Epithelial cell of proximal tubule (primary cell): ENCODE data around the genes CSNK1A1L and COG6.

- RAMPAGE, long total RNA: no peak
- RRBS: no CpG with 5 or more reads among the region's 3 CpGs
Measured at GRCh38 chr13:36359447-36360071, 13.4 kb upstream of the SPART start.

- RAMPAGE, long total RNA: no peak
- RRBS: 96% methylated on average over 5 of the region's 35 CpGs
Measured at GRCh38 chr13:37105113-37105715, at the start of gene CSNK1A1L. Gene CSNK1A1L, minus strand, starts transcription at chr13:37105664.

DNA sequence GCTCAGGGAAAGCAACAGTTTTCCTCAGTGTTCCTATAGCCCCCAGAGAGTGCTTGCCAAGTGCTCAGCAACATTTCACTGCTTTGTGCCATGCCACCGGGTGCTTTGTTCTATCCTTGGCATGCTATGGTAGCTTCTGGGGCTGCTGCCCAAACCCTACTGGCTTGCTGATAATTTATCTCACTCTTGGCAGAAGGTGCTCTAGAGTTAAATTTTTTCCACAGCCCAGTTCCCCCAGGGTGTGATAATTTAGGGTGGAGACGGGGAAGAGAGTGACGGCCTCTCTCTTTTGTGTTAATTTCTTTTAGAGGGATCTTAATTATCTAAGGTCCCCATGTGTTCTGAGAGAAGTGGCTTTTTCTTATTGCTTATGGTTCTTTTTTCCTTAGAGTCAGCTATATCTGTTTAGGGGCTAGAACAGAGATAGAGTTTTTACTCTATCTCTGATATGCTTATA is 12.6 kb upstream of the CSNK1A1L start:
- RAMPAGE, long total RNA: no peak
- RRBS: no CpG with 5 or more reads among the region's 3 CpGs

DNA sequence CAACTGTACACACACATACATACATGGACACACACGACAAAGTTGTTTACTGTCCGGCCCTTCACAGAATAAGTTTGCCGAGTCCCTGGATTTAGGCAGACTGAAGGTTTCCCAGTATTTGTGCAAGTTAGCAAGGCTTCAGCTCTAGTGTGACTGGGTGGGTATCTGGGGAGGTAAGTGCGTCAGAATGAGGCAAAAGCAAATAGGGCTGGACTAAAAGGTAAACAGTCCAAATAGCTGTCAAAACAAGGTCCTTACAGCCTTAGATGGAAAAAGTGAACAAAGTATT is 228.4 kb upstream of the UFM1 start:
- RAMPAGE, long total RNA: no peak
- RRBS: no CpG with 5 or more reads among the region's 4 CpGs

- RAMPAGE, long total RNA: no peak
- RRBS: no CpG with 5 or more reads among the region's 10 CpGs
Measured at GRCh38 chr13:39036275-39036730, 1.6 kb downstream of the PROSER1 start.

DNA sequence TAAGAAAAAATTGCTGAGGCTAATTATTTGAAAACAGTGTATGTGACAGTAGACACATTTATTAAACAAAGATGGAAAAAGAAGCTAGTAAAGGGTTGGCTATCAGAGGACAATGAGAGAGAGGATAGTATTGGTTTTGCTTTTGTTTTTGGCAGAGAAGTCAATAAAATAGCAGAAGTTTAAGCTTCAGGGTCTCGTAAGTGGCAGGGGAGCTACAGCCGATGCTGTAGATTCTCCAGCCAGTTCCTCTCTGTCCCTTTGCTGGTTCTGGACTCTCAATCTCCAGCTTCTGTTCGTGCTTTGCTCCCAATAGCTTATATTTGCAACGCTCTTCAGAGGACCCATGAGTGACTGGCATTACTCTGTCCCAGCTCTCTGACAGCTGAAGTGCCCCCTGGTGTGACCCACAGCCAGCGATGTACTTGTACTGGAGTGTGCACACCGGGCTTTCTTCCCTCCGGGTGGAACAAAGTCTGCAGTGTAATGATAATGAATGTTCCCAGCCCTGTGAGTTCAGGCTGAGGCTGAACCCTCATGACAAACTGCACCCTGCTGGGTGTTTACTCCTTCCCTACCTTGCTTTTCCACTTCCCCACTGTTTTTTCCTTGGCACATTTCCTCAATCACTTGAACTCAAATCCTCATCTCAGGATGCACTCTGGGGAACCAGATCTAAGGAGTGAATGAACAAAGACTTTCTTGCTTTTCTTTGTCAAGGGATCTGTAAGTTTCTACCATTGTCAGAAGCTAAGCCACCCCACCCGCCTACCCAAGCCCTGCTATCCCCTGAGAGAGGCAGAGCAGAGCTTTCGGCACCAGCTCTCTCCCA is 254.8 kb downstream of the LHFPL6 start:
- RAMPAGE, long total RNA: no peak
- RRBS: no CpG with 5 or more reads among the region's 9 CpGs

- RAMPAGE, long total RNA: no peak
- RRBS: no CpG with 5 or more reads among the region's 5 CpGs
Measured at GRCh38 chr13:39414853-39415408, 188.1 kb downstream of the LHFPL6 start.

- RAMPAGE, long total RNA: no peak
- RRBS: no CpG with 5 or more reads among the region's 10 CpGs
Measured at GRCh38 chr13:39600677-39601423, 2.1 kb downstream of the LHFPL6 start.

DNA sequence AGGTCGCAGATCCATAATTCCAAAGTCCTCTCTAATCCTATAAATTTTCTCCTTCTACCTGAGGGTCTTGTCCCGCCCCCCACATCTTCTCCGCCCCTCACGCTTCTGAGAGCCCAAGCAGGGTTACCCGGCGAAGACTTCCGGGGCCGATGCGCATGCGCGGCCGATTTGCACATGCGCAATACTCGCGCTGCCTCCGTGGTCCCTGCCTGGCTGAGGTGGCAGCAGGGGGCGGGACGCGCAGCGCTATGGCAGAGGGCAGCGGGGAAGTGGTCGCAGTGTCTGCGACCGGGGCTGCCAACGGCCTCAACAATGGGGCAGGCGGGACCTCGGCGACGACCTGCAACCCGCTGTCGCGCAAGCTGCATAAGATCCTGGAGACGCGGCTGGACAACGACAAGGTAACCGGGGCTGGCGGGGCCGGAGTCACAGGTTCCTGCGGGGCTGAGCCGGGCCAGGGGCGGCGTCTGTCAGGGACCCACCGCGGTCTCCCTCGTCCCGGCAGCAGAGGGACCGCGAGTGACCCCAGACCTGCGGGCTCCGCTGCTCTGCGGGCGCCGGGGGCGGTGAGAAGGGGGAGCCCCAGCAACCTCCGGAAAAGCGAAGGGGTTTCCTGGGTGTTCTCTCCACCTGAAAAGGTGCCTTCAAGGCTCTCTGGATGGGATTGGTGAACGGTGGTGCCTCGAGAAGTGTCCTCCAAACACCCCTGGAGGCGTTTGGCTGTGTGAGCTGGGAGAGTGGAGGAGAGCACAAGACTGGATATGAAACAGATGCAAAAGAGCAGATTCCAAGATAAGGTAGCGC is at the start of gene COG6:
TSS of gene COG6 (plus strand) at position 184 of the 804 bp plus-strand sequence.
- RAMPAGE, long total RNA: start-site peak on the plus strand centred at position 239 of the sequence, 25 bp wide, 76 and 26 reads in 2 replicates
- RRBS: under 1% methylated on average over 21 of the region's 60 CpGs

- RAMPAGE, long total RNA: no peak
- RRBS: no CpG with 5 or more reads among the region's 8 CpGs
Measured at GRCh38 chr13:40060025-40060769, 404.7 kb downstream of the COG6 start.

DNA sequence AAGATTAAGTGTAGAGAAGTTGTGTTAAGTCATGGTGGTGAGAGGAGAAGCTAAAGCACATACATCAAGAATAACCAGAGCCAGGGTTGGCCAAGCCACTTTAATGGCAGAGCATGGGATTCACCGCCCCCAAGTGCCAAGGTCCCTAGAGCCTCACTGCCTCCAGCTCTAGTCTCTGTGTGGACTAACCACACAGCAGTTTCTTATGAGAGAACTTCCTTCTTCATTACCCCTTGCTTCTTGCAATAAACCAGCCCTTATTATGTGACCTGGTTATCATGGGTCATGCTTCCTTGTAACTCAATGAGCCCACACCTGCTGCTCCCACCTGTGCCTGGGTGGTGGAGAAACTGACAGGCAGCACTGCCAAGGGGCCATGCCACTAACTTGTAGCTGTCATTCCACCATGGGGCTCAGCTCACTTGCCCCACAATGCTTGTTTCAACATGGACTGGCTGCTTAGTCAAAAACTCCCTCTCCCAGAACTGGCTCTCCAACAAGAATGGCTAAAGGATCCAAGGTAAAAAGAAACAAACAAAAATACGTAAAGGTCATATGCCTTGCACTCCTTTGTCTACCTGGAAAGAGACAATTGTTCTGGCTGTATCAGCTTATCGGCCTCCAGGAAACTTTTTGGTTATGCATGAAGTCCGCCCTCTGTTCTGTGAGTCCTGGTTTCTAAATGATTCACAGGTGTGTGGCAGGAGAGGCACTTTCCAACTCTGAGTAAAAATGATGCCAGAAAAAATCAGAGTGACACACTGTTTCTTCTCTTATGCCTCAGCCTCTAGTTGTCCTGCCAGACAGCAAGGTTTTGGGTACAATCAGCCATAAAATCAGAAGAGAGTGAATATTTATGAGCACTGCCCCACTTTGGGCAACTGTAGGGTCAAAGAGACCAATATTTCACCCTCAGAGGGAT is 446.4 kb downstream of the COG6 start:
- RAMPAGE, long total RNA: no peak
- RRBS: no CpG with 5 or more reads among the region's 4 CpGs

DNA sequence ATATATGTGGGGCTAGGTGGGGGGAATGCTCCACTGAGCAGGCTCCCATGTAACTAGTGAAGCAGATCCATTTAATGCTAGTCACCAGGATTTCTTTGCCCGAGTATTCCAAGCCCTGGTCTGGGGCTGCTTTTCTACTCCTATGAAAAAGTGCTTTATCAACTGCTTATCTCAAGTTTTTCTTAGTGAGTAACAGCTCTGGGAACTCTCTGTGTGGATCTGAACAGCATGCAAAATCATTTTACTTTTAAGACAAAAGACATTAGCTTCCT is 475.3 kb downstream of the FOXO1 start:
- RAMPAGE, long total RNA: no peak
- RRBS: no CpG with 5 or more reads among the region's 1 CpG

DNA sequence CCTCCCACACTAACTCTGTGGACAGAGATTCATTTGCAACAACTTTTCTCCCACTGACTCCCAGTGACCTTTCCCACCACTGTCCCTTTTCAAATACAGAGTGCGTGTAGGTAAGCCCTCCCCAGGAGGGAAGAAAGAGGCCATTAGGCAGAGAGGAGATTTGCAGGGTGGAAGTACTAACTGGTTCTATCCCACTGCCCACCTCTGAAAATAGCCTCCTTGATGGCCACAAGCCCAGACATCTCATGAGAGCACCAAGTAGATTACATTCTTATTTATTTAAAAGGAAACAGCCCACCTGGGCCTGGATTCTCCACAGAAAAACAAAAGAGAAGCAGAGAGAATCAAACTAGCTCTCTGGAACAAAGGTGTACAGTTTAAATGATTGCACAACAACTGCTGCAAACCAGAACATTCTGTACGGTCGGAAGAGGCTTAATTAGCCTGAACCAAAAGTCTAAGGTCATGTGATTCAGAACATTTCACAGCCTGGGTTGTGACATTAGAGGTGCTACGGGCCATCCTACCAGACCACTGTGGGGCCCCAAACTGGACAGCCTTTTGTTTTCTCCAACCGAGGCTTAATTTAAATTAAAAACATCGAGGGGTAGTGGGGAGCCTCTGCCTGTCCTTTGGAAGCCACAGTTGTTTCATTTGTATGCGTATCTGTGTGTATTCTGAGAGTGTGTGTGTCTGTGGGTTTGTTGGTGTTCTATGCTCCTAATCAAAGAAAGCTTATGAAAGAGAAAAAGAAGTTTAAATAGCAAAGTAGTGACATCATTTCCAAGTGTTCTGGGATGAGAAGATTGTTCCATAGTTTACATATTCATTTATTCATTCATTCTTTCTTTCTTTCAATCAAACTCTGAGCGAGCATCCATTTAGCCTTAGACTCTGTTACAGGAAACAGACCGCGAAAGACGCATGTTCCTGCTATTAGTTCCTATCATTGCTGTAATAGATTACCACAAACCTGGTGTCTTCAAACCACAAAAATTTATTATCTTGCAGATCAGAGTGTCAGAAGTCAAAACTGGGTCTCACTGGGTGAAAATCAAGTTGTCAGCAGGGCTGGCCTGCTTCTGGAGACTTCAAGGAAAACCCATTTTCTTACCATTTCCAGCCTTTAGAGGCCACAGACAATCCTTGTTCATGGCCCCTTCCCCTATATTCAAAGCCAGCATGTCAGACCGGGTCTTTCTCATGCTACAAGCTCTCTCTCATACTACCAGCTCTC is 444.9 kb downstream of the FOXO1 start:
- RAMPAGE, long total RNA: no peak
- RRBS: no CpG with 5 or more reads among the region's 12 CpGs

GRCh38 chr13:40272250-40272724 is 394.2 kb downstream of the FOXO1 start:
- RAMPAGE, long total RNA: no peak
- RRBS: no CpG with 5 or more reads among the region's 3 CpGs

DNA sequence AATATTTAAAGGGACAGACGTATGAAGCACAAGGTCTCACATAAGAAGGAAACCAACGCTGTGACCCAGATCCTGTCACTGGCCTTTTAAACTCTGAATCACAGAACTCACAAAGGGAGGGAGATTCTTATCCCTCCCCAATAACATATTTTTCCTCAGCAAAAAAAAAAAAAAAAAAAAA is 352.8 kb downstream of the FOXO1 start:
- RAMPAGE, long total RNA: no peak
- RRBS: no CpG with 5 or more reads among the region's 2 CpGs

GRCh38 chr13:40345820-40346325 is 320.6 kb downstream of the FOXO1 start:
- RAMPAGE, long total RNA: no peak
- RRBS: no CpG with 5 or more reads among the region's 10 CpGs

GRCh38 chr13:40377797-40378328 is 288.6 kb downstream of the FOXO1 start:
- RAMPAGE, long total RNA: no peak
- RRBS: no CpG with 5 or more reads among the region's 10 CpGs

- RAMPAGE, long total RNA: no peak
- RRBS: no CpG with 5 or more reads among the region's 33 CpGs
Measured at GRCh38 chr13:40479139-40480161, 187.0 kb downstream of the FOXO1 start.

DNA sequence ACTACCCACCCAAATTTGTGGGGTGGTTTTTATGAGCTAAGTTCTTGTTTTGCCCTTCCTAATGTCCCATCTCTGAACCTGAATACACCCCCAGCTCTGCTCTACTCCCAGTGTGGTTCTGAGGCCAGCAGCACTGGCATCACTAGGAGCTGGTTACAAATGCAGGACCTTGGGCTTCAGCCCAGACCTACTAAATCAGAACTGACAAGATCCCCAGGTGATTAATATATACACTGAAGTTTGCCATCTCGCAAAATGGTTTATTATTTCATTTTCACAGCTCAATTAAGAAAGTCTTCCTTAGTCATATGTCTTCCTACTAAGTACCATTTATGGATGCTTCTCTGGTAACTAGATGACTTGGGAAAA is 67.9 kb downstream of the FOXO1 start:
- RAMPAGE, long total RNA: no peak
- RRBS: no CpG with 5 or more reads among the region's 1 CpG

DNA sequence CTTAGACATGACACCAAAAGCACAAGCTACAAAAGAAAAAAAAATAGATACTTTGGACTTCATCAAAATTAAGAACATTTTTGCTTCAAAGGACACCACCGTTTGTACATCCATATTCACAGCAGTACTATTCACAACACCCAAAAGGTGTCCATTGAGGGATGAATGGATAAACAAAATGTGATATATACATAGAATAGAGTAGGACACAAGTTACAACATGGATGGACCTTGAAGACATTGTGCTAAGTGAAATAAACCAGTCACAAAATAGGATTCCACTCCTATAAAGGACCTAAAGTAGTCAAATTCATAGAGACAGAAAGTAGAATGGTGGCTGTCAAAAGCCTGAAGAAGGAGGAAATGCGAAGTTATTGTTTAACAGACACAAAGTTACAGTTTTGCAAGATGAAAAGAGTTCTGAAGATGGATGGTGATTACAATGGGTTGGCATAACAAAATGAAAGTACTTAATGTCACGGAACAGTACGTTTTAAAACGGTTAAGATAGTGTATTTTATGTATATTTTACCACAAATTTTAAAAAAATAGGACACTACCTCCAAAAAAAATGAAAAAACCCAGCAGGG is 34.9 kb downstream of the FOXO1 start:
- RAMPAGE, long total RNA: no peak
- RRBS: no CpG with 5 or more reads among the region's 5 CpGs